H9 (cell line): ENCODE measurements around a stretch of chr15.

GRCh38 chr15:66841837-66842697 is 140.0 kb downstream of the SMAD6 start:
- PRO-cap = bidirectional peak, plus-strand start at chr15:66842588, minus-strand start at chr15:66842423

GRCh38 chr15:66849822-66850490 is 147.9 kb downstream of the SMAD6 start:
- PRO-cap = no peak

- PRO-cap = no peak
These were observed 72.5 kb upstream of the SMAD3 start for GRCh38 chr15:66993040-66993242.

DNA sequence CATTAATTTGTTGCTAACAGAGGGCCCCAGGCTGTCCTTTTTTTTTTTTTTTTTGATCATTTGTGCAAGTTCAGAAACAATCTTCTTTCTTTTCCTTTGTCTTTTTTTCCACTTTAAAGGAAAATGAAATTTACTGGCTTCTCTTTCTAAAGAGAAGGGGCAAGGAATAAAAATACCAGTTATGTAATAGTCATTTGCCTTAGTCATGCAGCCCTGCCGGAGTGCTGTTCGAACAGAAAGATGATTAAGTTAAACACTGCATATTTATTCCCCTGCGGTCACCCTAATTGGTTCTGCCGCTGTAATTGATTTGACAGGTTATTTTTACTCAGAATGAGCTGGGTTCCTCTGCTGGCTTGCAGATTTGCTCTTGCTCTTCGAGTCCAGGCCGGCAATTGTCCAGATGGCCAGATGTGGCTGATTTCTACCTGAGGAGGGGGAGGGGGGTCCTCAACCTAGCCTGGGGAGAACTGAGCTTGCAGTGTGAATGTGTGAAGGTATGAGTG is 23.5 kb upstream of the SMAD3 start:
- PRO-cap = no peak

- PRO-cap = no peak
These were observed 16.0 kb upstream of the SMAD3 start for GRCh38 chr15:67049177-67050001.

GRCh38 chr15:67079337-67080141 is 14.1 kb downstream of the SMAD3 start:
- PRO-cap = no peak

- PRO-cap = no peak
These were observed 28.2 kb downstream of the SMAD3 start for GRCh38 chr15:67093320-67094334.

GRCh38 chr15:67106879-67107464 is 41.6 kb downstream of the SMAD3 start:
- PRO-cap = no peak

- PRO-cap = no peak
These were observed 51.6 kb downstream of the SMAD3 start for GRCh38 chr15:67116860-67117450.

- PRO-cap = no peak
These were observed 88.7 kb downstream of the SMAD3 start for GRCh38 chr15:67153819-67154705.

DNA sequence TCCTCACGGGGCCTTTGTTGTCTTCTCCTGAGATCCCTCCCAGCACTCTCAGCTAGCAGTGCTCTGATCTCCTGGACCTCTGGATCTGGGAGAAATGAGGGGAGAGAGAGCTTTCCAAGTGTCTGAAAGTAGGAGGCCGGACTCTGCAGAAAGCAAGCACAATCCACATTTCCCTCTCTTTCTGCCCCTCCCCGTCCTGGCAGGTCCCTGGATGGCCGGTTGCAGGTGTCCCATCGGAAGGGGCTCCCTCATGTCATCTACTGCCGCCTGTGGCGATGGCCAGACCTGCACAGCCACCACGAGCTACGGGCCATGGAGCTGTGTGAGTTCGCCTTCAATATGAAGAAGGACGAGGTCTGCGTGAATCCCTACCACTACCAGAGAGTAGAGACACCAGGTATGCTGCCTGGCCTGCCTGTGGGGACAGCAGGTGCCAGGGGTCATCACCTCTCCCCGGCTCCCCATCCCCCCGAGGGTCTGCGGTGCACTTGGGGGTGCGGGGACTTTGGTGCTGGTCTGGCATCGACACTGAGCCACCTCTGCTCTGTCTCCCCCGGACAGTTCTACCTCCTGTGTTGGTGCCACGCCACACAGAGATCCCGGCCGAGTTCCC is 89.7 kb downstream of the AAGAB start:
- PRO-cap = no peak

DNA sequence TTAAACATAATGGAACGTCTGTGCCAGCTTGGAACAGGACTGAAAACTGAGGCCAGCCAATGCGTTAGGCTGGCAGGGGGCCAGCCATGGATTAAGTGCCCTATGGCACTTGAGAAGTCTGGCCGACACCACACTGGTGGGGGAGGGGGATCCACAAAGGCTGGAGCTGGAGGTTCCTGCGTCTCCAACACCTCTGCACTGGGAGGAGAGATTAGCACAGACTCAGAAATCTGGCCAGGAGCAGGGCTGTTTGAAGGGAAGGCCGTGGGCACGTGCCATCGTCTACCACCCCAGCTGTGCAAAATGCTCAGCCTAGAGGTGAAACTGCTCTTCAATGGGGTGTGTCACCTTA is 77.8 kb downstream of the AAGAB start:
- PRO-cap = no peak

DNA sequence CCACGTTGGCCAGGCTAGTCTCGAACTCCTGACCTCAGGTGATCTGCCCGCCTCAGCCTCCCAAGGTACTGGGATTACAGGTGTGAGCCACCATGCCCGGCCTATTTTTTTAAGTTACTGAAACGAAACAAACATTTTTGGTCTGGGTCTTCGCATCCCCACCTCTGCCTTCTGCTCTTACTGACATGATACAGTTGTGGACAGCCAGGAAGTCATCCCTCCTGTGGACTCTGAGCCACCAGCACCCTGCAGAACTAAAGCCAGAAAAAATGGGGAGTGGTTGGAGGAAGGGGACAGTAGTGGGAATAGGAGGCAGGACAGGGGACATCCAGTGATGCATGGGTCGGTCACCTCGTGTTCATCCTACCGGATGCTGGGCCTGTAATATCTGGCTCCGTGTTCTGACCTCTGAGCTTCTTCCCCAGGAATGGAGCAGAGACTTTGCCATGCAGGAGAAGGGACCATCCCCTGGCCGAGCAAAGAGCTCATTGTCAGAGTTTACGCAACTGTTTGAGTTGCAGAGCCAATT is 71.2 kb downstream of the AAGAB start:
- PRO-cap = no peak

GRCh38 chr15:67201510-67202875 is 52.5 kb downstream of the AAGAB start:
- PRO-cap = no peak

DNA sequence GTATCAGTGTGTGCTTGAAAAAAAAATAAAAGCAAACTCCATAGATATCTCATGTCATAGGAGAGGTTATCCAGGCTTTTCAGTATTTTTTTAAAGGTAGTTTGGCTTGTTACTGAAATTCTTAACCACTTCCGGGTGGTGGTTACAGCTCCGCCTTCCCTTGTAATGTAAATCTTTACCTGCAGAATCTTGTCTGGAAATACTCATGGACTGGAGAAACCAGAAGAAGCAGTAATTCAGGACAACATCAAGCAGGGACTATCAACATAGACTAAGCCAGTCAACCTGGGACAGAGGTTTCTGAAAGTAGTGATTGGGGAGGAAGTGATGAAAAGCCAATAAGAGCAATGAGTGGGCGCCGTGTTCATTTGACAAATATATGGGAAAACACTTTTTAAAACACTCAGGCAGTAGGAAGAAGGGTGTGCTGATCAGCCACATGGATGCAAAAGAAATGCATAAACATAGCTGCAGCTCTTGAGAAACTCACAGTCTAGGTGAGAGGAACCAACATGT is 78.8 kb upstream of the SKOR1 start:
- PRO-cap = no peak

- PRO-cap = no peak
These were observed 8.7 kb downstream of the SKOR1 start for GRCh38 chr15:67833812-67834512.

DNA sequence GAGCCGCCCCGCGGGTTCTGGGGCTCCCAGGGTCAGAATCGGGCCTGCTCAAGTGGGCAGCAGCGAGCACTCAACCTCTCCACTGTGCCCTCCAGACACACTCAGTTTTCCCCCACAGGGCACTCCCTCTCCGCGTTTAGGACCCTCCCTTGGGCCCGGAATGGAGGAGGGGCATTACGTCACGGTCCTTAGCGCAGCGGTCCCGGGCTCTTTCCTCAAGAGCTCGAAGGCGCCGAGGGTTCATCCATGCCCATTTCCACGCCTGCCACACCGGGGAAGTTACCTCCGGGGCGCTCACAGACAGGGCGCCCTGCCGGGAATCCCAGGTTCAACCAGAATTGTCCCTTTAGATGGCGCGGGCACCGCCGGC is 9.3 kb downstream of the SKOR1 start:
- PRO-cap = no peak

- PRO-cap = no peak
These were observed 112.5 kb upstream of the PIAS1 start for GRCh38 chr15:67941585-67941965.

GRCh38 chr15:68073650-68074081 is 19.6 kb downstream of the PIAS1 start:
- PRO-cap = no peak

DNA sequence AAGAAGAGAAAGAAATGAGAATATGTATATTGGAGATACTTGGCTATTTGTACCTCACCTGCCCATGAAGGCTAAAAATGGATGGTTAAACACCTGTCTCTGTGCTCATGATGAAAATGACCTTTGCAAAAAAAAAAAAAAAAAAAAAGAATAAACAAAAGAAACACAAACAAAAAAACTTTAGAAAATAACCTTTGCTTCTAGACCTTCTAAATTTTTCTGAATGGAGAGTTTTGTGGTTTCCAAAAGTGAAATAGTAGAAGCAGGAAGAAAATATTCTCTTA is 52.1 kb downstream of the PIAS1 start:
- PRO-cap = no peak